Measurements from ENCODE around the genes OR4F17, PTBP1 and ARID3A.

GRCh38 chr19:70743-71201 lies 36.1 kb upstream of the OR4F17 start:
- PRO-cap, 2 experiments, result no peak in any of the 2 experiments
- RAMPAGE, long total RNA, 4 experiments, result start-site peak on the minus strand in 4 of 4 experiments, at chr19:70940-70974 at its widest, 49 to 164 reads per replicate

GRCh38 chr19:106839-107263 lies at the start of gene OR4F17:
Gene OR4F17 (plus strand): TSS chr19:107104.
- PRO-cap, 2 experiments, result no peak in any of the 2 experiments
- RAMPAGE, long total RNA, 4 experiments, result no peak in any of the 4 experiments

DNA sequence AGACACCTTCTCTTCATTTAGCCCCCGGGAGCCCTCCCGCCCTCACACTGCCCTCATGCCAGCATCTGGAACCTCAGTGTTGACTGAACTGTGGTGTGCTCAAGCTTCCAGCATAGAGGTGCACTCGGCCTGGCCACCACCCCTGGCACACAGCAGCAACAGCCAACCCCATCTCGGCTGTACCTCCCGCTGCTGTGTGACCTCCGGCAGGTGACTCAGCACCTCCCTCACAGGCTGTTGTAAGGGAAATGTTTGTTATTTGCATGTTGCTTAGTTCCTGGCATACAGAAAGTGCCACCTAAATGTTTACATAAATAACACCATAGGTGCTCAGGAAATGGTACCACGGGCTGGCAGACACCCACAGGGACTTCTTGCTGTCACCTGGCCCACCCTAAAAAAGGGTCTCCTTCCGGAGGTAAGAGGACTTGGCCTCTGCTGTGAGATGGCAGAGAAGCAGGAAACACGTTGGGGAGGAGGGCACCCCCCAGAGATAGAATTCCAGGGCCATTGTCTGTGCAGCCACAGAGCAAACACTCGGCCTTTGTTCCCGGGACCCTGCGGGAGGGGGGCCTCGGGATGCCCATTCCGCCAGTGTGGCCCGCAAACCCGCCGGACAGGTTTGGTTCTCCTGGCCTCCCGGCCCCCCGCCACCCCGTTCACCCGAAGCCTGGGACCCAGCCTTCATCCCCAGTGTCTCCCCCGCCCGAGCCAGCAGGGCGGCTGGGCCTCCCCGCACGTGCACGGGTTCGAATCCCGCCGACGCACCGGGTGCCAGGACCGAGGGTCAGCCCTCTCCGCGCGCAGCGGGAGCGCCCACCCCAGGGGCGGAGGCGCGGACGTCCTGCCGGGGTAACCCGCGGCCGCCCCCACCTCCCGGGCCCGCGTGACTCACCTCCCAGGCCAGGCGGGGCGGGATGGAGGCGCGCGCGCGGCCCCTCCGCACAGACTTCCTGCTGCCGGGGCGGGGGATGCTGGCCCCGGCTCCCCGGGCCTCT lies 847 bp downstream of the PLPP2 start:
- PRO-cap, 2 experiments, result peak in 1 of 2 experiments; most common plus-strand start position 901 of the sequence (in 1); most common minus-strand start position 893 of the sequence (in 1)
- RAMPAGE, long total RNA, 4 experiments, result no peak in any of the 4 experiments

- PRO-cap, 2 experiments, result no peak in any of the 2 experiments
- RAMPAGE, long total RNA, 4 experiments, result no peak in any of the 4 experiments
These were observed 1.6 kb downstream of the THEG start for GRCh38 chr19:374290-374576.

- PRO-cap, 2 experiments, result peak in 2 of 2 experiments; most common plus-strand start chr19:460332 (in 1); most common minus-strand start chr19:460256 (in 2)
- RAMPAGE, long total RNA, 4 experiments, result no peak in any of the 4 experiments
These were observed 1.1 kb downstream of the SHC2 start for GRCh38 chr19:459444-460497.

GRCh38 chr19:508598-509175 lies 1.4 kb downstream of the TPGS1 start:
- PRO-cap, 2 experiments, result no peak in any of the 2 experiments
- RAMPAGE, long total RNA, 4 experiments, result start-site peak on the plus strand in 3 of 4 experiments, at chr19:508804-509096 at its widest, 6 to 17 reads per replicate

DNA sequence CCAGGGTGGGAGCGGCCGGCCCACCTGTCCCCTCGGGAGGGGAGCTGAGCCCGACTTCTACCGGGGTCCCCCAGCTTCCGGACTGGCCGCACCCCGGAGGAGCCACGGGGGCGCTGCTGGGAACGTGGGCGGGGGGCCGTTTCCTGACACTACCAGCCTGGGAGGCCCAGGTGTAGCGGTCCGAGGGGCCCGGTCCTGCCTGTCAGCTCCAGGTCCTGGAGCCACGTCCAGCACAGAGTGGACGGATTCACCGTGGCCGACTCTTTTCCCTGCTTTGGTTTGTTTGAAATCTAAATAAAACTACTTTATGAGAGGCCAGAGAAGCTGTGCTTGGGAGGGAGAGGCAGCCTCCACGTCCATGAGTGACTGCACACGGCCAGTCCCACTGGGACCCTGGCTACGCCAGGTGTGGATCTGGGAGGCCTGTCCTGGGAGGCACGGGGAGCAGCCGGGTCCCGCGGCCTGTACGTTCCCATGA lies 2.0 kb upstream of the GZMM start:
- PRO-cap, 2 experiments, result peak in 1 of 2 experiments; most common plus-strand start position 404 of the sequence (in 1)
- RAMPAGE, long total RNA, 4 experiments, result no peak in any of the 4 experiments

DNA sequence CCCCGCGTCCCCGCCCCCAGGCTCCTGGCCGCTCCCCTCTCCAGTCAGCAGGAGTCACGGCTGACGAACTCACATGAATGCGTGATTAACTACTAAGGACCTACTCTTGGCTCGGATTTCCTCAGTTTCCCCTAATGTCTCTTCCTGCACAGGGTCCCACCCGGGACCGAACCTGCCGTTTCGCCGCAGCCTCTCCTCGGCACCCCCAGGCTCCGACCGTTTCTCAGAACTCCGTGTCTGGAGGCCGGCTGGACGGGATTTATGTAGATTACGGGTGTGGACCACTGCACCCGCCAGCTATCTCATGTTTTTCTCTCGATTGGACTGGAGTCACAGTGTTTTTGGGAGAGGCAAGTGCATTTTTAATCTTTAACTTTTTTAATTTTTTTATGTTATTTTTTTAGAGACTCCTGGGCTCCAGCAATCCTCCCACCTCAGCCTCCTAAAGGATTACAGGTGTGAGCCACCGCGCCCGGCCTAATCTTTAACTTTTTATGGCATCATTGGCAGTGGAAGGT lies 8.7 kb downstream of the GZMM start:
- PRO-cap, 2 experiments, result no peak in any of the 2 experiments
- RAMPAGE, long total RNA, 4 experiments, result no peak in any of the 4 experiments

DNA sequence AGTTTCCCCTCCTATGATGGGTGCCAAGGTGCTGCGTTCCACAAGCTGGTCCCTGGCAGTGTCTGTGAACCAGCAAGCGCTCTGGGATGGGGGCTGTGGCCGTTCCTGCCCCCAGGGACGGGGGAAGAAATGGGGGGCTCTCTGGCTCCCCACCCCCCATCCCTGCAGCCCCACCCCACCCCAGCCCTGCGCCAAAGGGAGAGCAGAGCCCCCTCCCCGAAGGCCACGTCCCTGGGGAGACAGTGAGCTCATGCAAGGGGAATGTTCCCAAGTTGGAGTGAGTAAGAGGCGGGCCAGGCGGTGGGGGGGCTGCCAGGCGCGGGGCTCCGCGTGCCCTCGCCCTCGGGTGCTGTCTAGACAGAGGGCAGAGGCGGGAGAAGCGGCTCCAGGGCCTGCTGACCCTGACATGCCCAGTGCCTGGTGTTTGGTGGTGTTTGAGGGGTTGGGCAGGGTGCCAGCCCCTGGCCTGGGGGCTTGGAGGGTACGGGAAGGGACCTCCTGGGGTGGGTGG lies 911 bp downstream of the FSTL3 start:
- PRO-cap, 2 experiments, result peak in 1 of 2 experiments; most common plus-strand start position 356 of the sequence (in 1); most common minus-strand start position 230 of the sequence (in 1)
- RAMPAGE, long total RNA, 4 experiments, result no peak in any of the 4 experiments

- PRO-cap, 2 experiments, result peak in 2 of 2 experiments; most common minus-strand start chr19:680377 (in 1)
- RAMPAGE, long total RNA, 4 experiments, result start-site peak on the plus strand in 1 of 4 experiments, at chr19:680395-680465 at its widest, 12 reads per replicate
These were observed 4.1 kb downstream of the FSTL3 start for GRCh38 chr19:680197-680691.

GRCh38 chr19:680692-681797 lies 4.9 kb downstream of the FSTL3 start:
- PRO-cap, 2 experiments, result peak in 2 of 2 experiments; most common plus-strand start chr19:680752 (in 1)
- RAMPAGE, long total RNA, 4 experiments, result start-site peak on the plus strand in 1 of 4 experiments, at chr19:681306-681862 at its widest, 6 to 17 reads per replicate

- PRO-cap, 2 experiments, result no peak in any of the 2 experiments
- RAMPAGE, long total RNA, 4 experiments, result no peak in any of the 4 experiments
These were observed 11.1 kb downstream of the PALM start for GRCh38 chr19:719714-720356.

- PRO-cap, 2 experiments, result peak in 2 of 2 experiments; most common plus-strand start chr19:797389 (in 1); most common minus-strand start chr19:796918 (in 1)
- RAMPAGE, long total RNA, 4 experiments, result start-site peak on the plus strand in 3 of 4 experiments, at chr19:797389-797470 at its widest, 43 to 62 reads per replicate
These were observed at the start of gene PTBP1 for GRCh38 chr19:796542-797632. Gene PTBP1 (plus strand): TSS chr19:797452.

- PRO-cap, 2 experiments, result no peak in any of the 2 experiments
- RAMPAGE, long total RNA, 4 experiments, result no peak in any of the 4 experiments
These were observed 4.9 kb downstream of the PTBP1 start for GRCh38 chr19:802065-802593.

- PRO-cap, 2 experiments, result no peak in any of the 2 experiments
- RAMPAGE, long total RNA, 4 experiments, result no peak in any of the 4 experiments
These were observed 10.4 kb downstream of the PTBP1 start for GRCh38 chr19:807539-808228.

DNA sequence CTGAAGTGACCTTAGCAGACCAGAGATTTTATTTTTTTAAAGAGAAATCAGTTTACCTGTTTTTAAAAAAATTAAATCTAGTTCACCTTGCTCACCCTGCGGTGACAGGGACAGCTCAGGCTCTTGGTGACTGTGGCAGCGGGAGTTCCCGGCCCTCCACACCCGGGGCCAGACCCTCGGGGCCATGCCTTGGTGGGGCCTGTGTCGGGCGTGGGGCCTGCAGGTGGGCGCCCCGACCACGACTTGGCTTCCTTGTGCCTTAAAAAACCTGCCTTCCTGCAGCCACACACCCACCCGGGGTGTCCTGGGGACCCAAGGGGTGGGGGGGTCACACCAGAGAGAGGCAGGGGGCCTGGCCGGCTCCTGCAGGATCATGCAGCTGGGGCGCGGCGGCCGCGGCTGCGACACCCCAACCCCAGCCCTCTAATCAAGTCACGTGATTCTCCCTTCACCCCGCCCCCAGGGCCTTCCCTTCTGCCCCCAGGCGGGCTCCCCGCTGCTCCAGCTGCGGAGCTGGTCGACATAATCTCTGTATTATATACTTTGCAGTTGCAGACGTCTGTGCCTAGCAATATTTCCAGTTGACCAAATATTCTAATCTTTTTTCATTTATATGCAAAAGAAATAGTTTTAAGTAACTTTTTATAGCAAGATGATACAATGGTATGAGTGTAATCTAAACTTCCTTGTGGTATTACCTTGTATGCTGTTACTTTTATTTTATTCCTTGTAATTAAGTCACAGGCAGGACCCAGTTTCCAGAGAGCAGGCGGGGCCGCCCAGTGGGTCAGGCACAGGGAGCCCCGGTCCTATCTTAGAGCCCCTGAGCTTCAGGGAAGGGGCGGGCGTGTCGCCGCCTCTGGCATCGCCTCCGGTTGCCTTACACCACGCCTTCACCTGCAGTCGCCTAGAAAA lies 10.6 kb downstream of the PLPPR3 start:
- PRO-cap, 2 experiments, result no peak in any of the 2 experiments
- RAMPAGE, long total RNA, 4 experiments, result no peak in any of the 4 experiments

- PRO-cap, 2 experiments, result no peak in any of the 2 experiments
- RAMPAGE, long total RNA, 4 experiments, result no peak in any of the 4 experiments
These were observed 13.1 kb downstream of the MED16 start for GRCh38 chr19:879776-880464.

DNA sequence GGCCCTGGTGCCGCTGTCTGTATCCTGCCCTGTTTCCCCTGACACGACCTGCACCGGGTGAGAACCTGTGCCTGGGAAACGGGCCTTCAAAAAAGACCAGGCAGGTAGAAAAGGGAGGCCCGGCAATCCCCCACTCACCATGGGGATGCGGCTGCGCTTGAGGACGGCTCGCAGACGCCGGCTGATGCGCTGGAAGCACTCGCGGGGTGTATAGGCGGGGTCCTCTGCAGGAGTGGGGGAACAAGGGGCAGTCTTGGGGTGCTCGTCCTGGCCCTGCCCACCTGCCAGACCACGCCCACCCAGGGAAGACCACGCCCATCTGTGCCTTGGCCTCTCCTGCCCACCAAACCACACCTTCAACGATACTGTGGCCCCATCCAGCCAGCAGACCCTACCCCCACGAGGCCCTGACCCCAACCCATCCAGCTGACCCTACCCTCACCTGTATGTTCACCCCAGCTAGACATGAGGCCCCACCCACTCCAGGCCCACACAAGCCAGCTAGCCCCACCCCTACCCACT lies 7.0 kb upstream of the MED16 start:
- PRO-cap, 2 experiments, result no peak in any of the 2 experiments
- RAMPAGE, long total RNA, 4 experiments, result no peak in any of the 4 experiments

DNA sequence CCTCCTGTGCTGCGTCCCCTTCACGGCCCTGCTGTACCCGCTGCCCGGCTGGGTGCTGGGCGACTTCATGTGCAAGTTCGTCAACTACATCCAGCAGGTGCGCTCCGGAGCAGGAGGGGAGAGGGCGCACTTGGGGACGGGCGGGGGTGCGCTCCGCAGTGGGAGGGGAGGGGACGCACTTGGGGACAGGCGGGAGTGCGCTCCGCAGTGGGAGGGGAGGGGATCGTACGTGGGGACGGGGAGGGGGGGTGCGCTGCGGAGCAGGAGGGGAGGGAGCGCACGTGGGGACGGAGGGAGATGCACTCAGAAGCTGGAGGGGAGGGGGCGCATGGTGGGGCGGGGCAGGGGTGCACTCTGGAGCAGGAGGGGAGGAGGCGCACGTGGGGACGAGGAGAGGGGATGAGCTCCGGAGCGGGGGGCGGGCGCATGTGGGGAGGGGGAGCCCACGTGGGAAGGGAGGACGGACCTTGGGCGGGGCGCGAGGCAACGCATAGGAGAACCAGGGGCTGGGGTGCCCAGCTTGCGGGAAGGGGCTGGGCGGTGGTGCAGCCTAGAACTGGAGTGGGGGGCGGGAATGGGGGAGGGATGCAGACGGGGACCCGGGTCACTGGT lies 1.5 kb downstream of the KISS1R start:
- PRO-cap, 2 experiments, result no peak in any of the 2 experiments
- RAMPAGE, long total RNA, 4 experiments, result no peak in any of the 4 experiments

DNA sequence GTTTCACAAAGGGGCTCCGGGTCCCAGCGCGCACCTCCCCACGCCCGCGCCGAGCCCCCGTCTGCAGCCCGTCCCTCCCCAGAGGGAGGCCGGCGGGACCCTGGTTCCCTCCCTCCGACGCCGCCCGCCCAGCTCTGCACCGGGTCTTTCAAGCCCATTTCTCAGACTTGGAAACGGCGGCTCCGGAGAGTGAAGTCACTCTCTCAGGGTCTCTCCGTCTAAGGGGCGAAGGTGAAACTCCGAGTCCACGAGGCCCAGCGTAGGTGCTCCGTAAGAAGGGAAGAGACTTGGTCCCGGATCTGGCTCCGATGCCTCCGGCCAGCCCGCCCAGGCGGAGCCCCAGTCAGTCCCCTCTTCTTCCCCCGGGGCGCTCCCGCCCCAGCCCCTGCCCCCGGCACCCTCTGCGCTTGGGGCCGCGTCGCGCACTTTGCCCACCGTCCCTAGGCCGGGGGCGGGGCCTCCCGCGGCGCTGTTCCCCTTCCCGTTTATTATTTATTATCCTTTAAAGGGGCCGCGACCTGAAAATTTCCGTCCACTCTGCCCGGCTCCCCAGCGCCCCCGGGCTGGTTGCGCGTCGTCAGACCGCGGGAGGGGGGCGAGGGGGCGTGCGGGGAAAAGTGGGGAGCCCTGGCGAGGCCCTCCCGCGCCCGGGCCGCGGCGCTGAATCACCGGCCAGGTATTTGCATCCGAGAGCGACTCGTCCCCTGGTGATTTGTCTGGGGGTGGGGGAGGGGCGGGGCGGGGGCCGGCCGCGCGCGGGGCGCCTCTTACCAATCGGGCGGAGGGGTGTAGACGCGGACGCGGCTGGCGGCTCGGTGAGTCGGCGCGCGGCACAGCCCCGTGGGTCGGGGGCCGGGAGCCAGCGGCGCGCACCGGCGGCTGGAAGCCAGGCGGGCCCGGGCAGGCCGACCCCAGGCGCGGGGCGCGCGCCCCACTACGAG lies at the start of gene ARID3A:
Gene ARID3A, plus strand, starts transcription at position 791 of the 941 bp plus-strand sequence.
- PRO-cap, 2 experiments, result peak in 2 of 2 experiments; most common plus-strand start position 498 of the sequence (in 1); most common minus-strand start position 380 of the sequence (in 1)
- RAMPAGE, long total RNA, 4 experiments, result start-site peak on the plus strand in 1 of 4 experiments, centred at position 757 of the sequence, 8 reads per replicate